T47D (cell line): ENCODE measurements around the genes ZEB2 and LYPD6B.

GRCh38 chr2:143132160-143132794 is 3.1 kb downstream of the ARHGAP15 start:
- RRBS: no CpG with 5 or more reads among the region's 5 CpGs

DNA sequence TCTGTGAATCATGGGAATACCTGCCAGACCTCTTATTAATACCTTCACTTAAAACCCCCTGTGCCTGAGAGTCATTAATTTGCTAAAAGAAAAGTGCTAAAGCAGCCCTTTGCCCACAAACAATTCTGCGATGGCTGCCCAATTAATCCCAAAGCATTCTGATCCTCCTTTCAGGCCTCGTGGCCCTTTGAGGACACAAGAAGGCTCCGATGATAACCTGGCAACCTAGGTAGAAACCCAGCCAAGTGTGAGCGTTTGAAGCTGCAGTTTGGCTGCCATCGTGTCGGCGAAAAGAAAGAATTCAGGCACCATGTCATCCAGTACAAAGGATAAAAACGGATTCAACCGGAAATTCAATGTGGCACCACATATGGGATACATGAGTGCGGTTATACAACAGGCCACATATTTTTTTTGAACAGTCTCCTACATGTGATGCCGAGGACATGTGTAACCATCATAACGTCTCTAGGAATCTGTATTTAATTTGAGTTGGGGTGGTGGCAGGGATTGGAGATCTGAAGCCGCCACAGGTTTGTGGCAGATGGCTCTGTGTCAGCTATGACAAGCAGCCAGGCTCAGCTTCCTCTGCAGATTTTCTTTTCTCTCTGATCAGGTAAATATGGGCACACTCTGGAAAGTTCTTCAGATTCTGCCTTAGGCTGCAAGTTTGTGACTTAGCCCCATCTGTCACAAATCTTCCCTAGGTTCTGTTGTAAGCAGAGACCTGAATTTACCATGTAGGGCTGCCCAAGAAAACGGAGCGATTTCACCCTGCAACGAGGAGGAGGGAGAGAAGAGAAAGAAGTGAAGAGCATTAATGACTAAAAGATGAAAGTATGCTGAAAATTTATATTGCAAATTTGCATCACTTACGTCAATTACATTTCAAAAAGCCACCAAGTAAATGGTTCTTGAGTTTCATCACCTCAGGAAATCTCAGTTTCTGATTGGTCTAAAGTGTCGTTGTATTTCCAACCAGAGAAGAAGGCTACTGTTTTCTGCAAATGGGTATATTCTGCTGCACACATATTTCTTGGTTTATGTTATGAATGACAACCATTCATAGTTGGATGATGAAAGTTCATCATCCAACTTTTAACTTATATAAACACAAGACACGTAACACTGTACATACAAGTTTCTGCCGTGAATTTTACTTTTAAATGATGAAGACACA is 385.6 kb downstream of the GTDC1 start:
- RRBS: no CpG with 5 or more reads among the region's 20 CpGs

- RRBS: no CpG with 5 or more reads among the region's 5 CpGs
These were observed 232.6 kb downstream of the GTDC1 start for GRCh38 chr2:144099756-144100140.

- RRBS: no CpG with 5 or more reads among the region's 2 CpGs
These were observed 215.0 kb downstream of the GTDC1 start for GRCh38 chr2:144117242-144117850.

DNA sequence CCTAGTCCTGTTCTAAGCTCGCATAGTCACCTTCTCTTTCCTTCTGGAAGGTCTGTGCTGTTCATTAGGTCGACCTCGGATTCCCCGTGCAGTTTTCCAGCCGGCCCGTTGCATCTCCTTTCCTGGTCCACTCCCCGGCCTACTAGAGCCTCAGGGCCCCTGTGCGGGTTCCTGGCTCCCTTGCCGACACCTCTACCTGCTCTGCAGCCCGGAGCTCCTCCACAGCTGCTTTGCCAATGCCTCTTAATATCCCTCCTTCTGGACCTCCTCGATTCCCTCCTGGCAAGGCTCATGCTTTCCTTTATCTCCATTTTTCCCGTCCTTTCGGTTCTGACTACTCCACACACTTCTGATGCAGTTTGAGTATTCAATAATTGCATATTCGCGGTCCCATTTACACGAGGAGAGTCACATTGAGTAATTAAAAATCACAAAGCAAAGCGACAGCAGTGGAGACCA is 565 bp upstream of the GTDC1 start:
- RRBS: 3% methylated on average over 4 of the region's 17 CpGs

GRCh38 chr2:144358704-144359442 is 26.6 kb upstream of the GTDC1 start:
- RRBS: no CpG with 5 or more reads among the region's 4 CpGs

- RRBS: no CpG with 5 or more reads among the region's 12 CpGs
These were observed 47.7 kb upstream of the GTDC1 start for GRCh38 chr2:144379937-144380479.

DNA sequence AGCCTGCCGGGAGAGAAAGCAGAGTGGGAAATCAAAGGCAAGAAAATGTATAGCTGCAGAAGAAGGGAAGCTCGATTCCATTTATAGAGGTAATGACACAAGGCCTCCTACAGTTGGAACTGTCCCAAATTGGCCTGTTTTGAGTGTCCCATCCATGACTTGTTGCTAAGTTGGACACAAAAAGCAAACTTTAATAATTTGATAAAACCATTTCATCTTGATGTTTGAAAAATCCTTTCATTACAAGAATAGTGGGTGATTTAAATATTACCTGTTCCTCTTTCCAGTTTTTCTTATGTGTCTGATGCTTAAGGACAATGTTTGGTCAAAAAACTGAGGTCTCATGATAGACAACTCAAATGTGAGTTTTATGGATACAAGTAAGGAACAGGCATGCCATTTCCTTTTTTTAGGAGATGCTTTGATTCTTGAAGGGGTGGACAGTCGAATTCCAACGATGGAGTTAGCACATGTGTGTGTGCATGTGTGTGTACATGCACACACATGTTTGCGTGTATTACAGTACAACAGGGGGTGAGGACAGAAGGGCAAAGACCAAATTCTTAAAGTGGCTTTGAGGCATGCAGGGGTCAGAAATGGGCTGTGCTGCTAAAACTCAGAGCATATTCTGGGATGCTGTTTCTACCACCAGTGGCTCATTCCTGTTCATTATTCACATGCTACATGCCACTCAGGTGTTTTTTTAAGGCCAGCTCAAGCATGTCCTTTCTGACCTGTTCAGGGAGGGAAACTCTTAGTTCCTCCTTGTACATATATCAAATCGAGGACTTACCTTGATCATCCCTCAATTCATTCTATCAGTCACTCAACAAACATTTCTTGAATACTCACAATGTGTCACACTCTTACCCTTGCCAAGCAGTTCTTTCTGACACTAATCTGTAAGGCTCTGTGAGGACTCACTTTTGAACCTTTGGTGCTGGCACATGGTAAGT is 51.5 kb downstream of the ZEB2 start:
- RRBS: no CpG with 5 or more reads among the region's 6 CpGs

GRCh38 chr2:144480424-144481115 is 39.3 kb downstream of the ZEB2 start:
- RRBS: no CpG with 5 or more reads among the region's 2 CpGs

DNA sequence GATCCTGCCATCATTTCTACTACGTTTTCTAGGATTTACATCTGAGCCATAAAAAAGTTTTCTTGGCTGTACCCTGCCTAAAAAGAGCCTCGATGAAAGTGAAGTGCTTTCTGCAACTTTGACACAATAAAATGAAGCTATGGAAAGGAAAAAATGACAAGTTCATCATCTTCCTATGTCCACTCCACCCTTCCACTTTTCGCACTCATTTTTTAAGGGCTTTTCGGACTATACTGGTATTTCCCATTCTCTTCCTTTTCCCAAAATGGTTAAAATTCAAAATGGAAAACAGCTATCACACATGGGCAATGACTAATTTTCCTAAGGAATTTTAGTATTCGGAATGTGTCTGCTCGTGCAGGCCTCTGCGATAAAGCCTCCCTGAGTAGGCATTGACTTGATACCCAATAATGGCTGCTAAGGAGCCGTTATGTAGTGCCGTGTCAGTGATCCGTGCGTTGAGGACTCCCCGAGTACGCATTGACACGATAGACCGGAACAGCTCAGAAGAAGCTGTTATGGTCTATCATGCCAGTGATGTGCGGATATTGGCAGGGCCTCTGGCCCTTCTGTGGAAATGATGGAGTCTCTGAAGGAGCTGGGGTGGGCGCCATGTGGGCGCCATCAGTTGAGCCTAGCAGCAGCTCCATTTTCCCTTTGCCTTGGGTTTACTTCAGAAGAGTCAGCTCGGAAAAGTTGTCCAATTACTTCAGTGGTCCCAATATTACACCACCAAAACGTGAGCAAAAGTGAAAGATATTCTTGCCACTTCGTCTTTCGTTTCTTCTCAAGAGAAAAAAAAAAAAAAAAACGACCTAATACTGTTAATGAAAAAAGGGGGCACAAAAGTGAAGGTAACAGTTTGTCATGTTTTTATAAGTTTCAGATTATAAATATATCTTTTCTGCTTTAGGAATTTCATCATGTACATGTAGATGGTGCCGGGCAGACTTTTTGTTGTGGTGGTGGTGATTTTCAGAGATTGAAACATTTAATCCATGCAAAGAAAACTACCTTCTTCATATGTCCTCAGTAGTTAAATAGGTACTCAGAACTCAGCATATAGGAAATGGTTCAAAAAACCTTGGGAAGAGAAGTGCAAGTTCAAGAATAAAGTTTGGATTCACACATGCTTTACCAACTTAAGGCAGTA is 29.0 kb downstream of the ZEB2 start:
- RRBS: no CpG with 5 or more reads among the region's 24 CpGs

DNA sequence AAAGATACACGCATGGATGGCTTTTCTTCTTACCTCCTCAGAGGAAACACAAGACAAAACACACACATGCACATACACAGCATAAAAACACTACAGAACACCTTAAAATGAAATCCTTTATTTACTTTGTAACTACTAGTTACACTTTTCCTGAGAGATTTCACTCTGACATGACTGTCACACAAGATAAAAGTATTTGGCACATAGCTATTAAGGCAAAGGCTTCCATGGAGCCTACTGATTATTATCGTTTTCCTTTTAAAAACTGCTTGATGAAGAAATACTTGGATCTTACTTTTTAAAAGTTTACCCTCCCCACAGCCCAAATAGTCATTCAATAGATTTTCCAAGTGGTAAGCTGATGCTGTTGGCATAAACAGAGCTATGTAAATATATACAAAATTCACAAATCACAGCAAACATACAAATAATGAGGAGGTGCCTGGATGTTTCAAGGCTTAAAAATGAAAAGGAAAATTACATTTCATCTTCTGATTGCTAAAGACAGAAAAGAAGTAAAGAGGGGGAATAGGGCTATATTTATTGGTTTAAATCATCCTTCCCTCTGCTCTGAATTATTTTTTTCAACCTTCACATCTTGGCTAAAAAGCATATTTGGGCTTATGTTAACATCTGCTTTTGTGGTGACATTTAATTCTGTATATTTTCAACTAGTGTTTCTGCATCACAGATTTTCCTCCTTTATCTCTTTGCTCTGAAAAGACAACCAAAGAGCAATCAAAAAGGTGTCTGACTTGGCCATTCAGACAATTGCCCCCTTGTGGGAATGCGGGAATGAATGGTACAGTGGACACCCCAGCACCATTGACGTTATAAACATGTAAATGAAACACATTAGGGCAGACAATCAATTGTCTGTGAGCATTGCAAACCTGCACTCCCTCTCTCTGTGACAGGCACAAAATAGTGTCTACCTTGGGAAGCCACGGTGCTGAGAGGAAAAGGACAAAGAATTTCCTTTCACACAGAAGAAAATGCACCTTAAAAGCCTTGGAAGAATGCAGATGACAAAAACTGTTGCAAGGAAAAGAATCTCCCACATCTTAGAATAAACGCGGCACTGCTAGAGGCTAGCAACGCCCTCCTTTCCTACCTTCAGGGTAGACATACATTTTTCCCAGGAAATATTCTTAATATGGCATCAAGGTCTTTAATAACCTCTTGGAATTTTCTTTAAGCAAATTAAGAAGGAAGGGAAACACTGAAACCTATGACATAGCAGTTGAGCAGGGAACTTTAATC is 8.2 kb downstream of the ZEB2 start:
- RRBS: no CpG with 5 or more reads among the region's 8 CpGs

DNA sequence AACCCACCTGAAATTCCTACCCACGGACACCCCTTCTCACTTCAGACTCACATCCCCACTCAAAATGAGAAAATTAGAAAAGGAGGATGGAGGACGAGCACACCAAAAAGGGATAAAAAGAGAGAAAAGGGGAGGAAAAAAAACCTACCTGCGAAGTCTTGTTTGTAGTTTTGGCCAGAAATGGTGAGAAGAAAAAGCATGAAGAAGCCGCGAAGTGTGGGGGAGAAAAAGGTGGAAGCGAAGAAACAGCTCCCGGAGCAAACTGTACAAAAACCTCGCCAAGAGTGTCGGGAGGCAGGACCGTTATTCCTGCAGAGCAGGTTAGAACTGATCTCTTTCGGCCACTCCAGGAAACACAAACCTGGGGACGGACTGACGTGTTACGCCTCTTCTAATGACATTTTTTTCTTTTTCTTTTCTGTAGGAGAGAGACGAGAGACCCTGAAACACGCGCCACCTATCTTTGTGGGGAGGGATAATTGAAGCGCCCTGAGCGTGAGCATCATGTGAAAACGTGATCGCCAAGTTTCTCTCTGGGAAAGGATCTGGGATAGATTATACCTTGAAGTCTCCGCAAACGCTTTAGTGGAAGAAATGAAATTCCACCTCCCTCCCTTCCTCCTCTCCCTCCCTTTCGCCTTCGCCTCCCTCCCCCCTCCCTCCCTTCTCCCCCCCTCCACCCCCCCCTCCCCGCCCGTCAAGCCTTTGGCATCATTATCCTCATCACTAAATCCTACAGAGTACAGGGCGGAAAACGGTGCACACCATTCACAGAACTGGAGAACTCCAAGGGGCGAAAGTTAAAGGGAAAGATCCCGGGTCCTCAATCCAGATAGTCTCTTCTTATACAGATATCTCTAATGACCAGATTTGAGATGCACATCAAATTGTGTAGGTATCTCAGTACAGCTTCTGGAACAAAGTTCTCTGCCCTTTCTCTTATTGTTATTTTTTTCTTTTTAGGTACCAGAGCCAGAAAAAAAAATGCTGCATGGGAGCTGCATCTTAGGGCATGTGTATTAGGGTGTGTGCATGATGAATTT is at the start of gene ZEB2:
ZEB2 (minus strand) TSS at position 329 of the 1,043 bp plus-strand sequence.
- RRBS: no CpG with 5 or more reads among the region's 31 CpGs

DNA sequence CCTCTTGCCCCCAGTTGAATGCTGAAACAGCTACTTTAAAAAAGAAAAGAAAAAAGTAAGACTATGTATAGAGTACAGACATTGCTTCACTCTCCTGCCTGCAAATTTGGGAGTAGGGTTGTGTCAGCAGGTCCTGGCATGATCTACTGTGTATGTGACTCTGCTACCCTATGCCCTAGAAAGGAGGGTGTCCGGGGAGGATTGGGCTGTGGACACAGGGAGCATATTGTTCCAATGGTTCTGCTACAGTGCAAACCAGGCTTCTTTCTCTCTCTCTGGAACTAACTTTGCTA is 9.9 kb upstream of the ZEB2 start:
- RRBS: no CpG with 5 or more reads among the region's 1 CpG

DNA sequence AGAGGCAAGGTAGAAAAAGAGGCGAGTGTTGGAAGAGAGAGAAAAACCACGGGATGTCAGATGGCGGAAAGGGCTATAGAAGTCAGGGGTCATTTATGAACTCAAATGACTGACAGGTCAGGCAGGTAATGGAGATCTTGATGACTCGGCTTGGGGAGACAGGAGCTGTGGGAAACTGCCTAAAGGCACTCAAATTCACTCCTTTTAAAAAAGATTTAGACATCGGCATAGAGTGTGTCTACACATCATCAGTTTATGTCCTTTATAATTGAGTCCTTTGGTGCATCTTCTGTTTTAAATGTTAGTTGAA is 197.4 kb upstream of the ACVR2A start:
- RRBS: no CpG with 5 or more reads among the region's 5 CpGs

DNA sequence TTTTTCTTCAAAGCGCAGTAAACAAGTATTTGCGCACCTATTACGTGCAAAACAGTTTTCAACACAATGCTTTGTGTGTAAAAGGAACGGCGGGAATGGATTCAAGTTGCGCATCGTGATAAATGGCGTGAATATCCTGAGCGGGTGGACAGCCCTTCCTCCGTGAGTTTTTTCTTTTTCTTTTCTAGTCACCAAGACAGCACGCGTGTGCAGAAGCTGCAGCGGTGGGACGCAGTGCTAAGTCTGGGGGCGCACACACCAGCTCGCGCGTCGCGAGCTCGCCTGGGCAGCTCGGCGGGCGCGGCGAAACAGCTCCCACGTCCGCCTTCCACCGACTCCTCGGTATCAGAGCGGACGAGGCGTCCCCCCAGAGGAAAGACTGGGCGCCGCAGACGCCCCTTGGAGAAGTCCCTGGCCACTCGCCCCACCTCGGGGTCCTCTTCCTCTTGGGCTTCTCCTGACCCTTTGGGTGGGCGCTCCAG is 1.2 kb upstream of the ACVR2A start:
- RRBS: no CpG with 5 or more reads among the region's 39 CpGs

DNA sequence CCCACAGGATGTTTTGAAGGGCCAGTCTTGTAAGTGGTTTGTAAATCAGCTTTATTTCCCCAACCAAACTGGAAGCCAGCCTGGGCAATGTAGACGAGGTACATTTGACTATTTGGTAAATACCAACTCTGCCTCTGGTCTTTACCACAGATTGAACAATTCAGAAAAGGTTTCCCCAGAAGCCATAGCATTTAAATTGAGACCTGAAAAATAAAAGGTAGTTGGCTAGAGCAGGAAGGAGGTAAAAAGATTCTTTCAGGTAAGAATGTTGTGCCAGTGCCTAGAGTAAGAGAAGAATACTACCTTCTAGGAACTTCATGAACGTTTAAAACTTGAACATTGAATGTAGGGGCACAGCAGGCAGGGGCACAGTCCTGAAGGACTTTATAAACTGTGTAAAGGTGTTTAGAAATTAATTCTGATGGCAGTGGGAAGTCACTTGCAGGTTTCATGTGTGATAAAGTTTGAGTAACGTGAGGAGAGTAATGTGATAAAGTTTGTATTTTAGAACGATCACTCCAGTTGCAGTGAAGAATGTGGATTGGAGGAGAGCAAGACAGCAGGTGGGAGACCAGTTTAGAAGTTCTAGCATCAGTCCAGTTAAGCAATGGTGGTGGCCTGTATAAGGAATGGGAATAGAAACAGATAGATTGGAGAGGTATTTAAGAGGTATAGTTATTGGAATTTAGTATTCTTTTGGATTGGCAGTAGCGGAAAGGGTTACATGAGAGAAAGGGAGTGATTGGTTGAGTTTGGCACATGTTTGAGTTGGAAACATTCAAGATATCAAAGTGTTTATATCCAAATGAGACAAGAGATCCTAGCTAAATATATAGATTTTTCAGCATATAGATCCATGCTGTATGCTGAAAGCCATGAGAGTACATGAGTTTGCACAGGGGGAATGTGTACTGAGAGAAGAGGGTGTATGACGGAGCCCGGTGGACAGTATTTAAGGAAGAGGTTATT is 77.0 kb downstream of the MBD5 start:
- RRBS: no CpG with 5 or more reads among the region's 7 CpGs

- RRBS: no CpG with 5 or more reads among the region's 6 CpGs
These were observed 222.0 kb upstream of the EPC2 start for GRCh38 chr2:148422401-148423086.

- RRBS: no CpG with 5 or more reads among the region's 4 CpGs
These were observed 1.6 kb upstream of the EPC2 start for GRCh38 chr2:148642766-148643454.

- RRBS: 2% methylated on average over 15 of the region's 73 CpGs
These were observed 498 bp downstream of the EPC2 start for GRCh38 chr2:148644849-148645648.

DNA sequence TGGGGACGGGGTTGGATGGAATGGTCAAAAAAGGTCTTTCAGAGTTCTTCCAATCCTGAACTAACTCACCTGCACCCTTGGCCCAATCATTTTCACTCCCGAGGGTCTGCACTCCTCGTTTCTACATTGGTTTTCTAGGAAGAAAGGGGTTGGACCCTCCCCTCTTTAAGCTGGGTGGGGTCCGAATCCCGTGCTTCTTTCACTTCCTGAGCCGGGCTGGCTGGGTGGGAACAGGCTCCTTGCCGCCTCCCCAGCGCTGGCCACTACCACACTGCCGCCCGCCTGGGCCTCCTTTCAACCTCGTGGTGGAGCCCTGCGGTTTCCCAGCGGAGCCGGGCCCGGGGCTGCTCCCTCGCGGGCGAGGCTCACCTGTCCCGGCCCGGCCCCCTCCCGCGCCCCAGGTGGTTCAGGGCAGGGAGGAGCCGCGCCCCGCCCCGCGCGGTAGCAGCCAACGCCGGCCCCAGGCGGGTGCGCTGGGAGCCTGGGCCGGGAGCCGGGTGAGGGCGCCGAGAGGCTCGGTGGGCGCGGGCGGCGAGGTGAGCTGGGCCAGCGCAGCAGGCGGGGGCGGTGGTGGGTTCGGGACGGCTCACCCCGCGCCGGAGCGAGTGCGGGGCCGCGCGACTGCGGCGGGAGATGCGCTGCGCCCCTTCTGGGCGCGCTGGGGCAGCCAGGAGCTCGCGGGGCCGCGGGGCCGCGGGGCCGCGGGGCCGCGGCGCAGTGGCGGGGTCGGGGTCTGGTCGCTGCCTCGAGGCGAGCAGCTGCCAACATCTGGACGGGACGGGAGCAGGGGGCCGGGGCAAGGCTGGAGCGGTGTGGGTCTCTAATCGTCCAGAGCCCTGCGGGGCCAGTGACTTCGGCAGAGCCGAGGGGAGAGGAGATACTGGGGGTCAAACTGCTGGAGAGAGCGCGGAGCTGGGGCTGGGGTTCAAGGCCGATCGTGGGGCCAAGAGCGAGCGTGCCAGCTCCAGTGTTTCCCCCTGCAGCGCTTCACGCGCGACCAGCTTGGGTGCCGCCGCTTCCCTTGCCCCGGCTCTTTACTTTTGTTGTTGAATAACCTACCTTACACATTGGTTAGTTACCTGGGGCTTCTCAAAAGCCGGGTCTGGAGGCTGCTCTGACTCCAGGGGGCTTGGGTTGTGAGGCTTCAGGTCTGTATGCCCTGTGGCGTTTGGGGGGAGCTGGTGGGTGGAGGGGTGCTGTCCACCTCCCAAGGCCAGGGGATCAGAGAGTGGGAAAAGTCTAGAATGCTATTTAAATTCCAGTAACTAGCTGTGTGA is at the start of gene LYPD6B:
LYPD6B (plus strand) TSS at position 434 of the 1,277 bp plus-strand sequence.
- RRBS: 3% methylated on average over 26 of the region's 99 CpGs